ENCODE measurements around a stretch of chr6.

DNA sequence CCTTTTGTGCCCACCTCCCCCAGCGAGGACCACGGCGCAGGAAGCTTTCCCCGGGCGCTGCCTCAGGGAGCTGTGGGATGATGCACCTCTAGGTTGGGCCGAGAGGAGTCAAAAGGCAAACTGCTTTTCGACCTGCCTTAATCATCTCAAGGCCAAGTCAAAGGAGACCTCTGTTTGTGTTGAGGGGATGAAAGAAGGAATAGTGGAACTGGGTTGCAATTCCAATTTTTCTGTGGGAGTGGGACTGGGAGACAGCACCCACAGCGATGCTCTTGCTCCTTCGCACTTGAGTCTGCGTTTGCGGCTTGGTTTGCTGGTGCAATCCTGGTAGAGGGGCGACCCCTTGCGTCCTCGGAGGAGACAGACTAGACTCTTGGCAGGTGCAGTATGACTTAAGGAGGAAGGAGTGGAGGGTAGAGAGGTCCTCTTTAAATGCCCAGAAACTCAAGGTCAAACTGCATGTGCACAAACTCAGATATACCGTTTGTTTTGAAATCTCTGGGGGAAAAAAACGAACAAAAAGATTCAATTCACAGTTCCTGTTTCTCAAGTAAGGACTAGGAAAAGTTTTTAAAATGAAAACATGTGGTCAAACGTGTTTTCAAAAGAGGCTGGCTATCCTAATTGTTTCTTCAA is 2.9 kb downstream of the RSPO3 start:
- PRO-cap, 7 experiments, result no peak in any of the 7 experiments

- PRO-cap, 7 experiments, result no peak in any of the 7 experiments
These were observed 62.4 kb upstream of the RNF146 start for GRCh38 chr6:127204309-127204573.

GRCh38 chr6:127215792-127216473 is 50.7 kb upstream of the RNF146 start:
- PRO-cap, 7 experiments, result no peak in any of the 7 experiments

- PRO-cap, 7 experiments, result no peak in any of the 7 experiments
These were observed 150.4 kb downstream of the PTPRK start for GRCh38 chr6:128369997-128370426.

GRCh38 chr6:129032105-129032744 is 149.3 kb downstream of the LAMA2 start:
- PRO-cap, 7 experiments, result no peak in any of the 7 experiments

DNA sequence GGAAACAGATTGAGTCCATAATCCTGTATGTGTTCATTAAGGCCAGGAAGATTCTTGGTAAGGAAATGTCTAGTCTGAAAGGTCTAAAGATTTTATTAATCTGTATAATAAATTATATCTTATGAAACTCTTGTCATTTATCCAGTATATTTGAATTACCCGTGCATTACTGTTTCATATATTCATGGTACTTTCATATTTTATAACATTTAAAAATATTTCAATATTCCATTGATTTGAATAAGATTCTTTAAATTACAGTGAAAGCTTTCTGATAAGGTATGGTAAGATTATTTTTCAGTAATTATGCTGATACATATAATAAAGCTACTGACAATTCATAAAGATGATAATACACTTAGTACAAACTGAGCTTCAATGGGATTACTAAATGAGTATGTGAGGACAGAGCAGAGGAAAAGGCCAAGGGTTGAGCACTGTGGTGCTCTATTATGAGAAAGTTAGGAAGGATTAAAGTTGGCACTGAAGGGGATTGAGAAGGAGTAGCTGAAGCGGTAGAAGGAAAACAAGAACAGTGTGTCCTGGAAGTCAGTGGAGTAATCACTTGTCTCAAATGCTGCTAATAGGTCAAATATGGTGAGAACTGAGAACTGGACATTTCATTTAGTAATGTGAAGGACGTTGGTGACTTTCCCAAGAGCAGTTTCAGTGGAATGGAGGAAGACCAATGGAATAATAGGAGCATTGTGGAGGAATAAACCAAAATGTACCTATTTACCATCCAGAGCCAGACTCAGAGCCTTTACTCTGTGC is 255.7 kb downstream of the LAMA2 start:
- PRO-cap, 7 experiments, result no peak in any of the 7 experiments

DNA sequence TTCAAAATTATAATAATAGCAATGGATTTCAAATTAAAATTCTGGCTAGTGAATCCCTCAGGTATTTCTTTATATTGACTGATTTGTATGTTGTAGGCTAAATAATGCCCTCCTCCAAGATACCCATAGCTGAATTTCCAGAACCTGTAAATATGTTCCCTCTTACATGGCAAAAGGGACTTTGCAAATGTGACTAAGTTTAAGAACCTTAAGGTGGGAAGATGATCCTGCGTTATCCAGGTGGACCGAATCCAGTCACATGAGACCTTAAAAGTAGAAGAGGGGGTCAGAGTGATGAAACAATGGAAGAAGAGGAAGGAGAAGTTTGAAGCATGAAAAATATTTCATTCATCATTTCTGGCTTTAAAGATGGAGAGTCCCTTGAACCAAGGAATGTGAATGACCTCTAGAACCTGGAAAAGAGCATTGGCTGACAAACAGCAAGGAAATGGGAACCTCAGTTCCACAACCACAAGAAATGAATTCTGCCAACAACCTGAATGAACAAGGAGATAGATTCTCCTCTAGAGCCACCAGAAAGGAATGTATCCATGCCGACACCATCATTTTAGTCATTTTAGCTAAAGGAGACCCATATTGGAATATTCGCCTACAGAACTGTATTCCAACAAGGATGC is 349.7 kb downstream of the LAMA2 start:
- PRO-cap, 7 experiments, result no peak in any of the 7 experiments

- PRO-cap, 7 experiments, result no peak in any of the 7 experiments
These were observed 208.6 kb downstream of the ARHGAP18 start for GRCh38 chr6:129501307-129501843.

DNA sequence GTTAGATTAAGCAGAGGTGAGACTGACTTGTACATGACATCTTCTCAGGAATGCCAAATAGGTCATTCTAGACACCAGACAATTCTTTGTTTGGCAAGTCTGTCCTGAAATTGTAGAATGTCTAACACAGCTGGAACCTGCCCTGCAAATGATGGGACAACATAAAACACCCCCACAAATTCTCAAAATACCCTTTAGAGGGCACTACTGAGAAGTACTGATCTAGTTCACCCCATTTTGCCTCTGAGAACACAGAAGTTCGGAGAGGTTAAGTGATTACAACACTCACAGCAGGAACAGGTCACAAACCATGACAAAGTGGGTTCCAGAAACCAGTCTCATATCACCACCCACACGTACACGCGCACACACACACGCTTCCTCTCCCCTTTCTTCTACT is 38.2 kb downstream of the ARHGAP18 start:
- PRO-cap, 7 experiments, result peak in 6 of 7 experiments; most common plus-strand start position 254 of the sequence (in 5)

DNA sequence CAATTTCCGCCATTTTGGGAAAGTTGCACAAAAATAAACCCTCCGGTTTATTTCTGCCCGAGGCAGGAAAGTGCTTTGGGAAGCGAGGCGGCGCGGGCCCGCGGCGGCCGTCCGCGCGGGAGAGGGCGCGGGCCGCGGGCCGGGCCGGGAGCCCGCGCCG is 1.2 kb downstream of the L3MBTL3 start:
- PRO-cap, 7 experiments, result no peak in any of the 7 experiments

DNA sequence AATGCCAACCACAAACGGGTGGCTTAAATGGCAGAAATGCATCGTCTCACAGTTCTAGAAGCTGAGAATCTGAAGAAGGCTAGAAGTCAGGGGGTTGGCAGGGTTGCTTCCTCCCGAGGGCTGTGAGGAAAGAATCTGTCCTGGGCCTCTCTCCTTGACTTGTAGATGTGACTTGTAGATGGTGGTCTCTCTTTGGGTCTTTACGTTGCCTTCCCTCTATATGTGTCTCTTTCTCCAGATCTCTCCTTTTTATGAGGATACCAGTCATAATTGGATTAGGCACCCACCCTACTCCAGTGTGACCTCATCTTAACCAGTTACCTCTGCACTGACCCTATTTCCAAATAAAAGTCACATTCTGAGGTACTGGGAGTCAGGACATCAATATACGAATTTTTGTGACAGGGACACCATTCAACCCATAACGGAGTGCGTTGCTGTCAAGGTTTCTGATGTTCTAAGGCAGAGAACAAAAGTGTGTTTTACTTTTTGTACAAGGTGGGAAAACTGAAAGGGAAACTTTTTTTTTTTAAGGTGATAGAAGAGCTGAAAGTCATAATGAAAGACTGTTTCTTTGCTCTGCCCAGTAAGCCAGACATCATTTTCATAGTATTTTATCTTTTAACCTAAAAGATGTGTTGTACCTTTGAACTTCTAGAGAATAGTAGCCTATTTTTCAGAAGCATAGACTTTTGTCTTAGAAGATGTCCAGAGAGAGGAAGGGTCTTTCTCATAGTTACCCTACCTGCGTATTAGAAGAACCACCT is 84.3 kb downstream of the SAMD3 start:
- PRO-cap, 7 experiments, result peak in 2 of 7 experiments; most common plus-strand start position 532 of the sequence (in 1); most common minus-strand start position 459 of the sequence (in 2)

- PRO-cap, 7 experiments, result no peak in any of the 7 experiments
These were observed 787 bp downstream of the TMEM200A start for GRCh38 chr6:130366545-130367062.

GRCh38 chr6:130377462-130377763 is 11.6 kb downstream of the TMEM200A start:
- PRO-cap, 7 experiments, result no peak in any of the 7 experiments

GRCh38 chr6:130377789-130378353 is 12.1 kb downstream of the TMEM200A start:
- PRO-cap, 7 experiments, result no peak in any of the 7 experiments

- PRO-cap, 7 experiments, result no peak in any of the 7 experiments
These were observed 55.2 kb downstream of the SMLR1 start for GRCh38 chr6:130882320-130882863.

DNA sequence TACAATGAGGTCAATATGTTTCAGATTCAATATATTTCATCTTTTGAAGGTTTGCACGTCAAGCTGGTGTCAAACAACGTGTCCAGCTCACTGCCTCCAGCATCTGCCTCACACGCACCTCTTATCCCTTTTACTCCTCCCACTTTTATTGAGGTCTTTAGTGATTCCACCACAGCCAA is 783 bp upstream of the EPB41L2 start:
- PRO-cap, 7 experiments, result no peak in any of the 7 experiments

- PRO-cap, 7 experiments, result no peak in any of the 7 experiments
These were observed 115.0 kb downstream of the AKAP7 start for GRCh38 chr6:131250094-131250827.

DNA sequence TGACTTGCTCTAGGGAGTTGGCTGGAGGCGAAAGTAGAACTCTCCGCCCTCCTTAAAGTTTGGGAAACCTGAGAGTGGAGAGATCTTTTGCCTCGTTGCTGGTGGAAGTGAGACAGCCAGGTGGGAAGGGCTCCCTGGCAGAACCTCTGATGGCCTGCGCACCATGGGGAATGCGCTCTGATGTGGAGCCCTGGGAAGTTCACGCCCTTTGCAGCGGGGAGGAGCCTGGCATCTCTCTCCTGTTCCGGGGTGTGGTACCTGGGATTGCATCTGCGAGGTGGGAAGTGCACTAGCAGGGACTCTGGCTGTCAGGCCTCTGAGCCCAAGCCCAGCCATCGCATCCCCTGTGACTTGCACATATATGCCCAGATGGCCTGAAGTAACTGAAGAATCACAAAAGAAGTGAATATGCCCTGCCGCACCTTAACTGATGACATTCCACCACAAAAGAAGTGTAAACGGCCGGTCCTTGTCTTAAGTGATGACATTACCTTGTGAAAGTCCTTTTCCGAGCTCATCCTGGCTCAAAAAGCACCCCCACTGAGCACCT is 159.9 kb downstream of the AKAP7 start:
- PRO-cap, 7 experiments, result no peak in any of the 7 experiments

GRCh38 chr6:131326518-131327214 is 191.4 kb downstream of the AKAP7 start:
- PRO-cap, 7 experiments, result no peak in any of the 7 experiments

DNA sequence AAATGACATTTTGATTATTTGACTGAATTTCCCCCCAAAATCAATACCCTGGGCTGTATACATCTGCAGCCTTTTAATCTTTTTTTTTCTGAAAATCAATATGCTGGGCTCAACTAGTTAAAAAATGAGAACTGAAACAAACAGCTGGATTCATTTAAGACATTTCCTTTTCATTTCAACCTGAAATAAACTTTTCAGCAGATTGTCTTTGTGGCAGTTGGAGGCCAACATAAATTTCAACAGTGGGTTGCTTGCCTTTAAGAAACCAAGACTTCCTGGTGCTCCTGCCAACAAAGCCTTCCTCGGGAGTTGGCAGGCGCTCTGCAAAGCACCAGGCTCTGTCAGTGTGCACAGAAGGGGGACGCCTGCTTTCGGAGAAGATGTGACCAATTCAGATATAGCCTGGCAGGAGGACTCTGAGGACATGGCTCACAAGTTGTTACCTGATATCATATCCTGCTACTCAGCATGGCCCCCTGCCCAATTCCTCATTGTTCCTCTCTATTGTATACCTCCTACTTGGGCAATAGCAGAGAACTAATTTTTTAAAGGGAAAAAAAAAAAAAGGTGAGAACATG is 204.6 kb upstream of the ARG1 start:
- PRO-cap, 7 experiments, result no peak in any of the 7 experiments

Measured in T-cell (primary cell).